A172 (cell line): ENCODE results near the genes HELLS and CYP2C18.

DNA sequence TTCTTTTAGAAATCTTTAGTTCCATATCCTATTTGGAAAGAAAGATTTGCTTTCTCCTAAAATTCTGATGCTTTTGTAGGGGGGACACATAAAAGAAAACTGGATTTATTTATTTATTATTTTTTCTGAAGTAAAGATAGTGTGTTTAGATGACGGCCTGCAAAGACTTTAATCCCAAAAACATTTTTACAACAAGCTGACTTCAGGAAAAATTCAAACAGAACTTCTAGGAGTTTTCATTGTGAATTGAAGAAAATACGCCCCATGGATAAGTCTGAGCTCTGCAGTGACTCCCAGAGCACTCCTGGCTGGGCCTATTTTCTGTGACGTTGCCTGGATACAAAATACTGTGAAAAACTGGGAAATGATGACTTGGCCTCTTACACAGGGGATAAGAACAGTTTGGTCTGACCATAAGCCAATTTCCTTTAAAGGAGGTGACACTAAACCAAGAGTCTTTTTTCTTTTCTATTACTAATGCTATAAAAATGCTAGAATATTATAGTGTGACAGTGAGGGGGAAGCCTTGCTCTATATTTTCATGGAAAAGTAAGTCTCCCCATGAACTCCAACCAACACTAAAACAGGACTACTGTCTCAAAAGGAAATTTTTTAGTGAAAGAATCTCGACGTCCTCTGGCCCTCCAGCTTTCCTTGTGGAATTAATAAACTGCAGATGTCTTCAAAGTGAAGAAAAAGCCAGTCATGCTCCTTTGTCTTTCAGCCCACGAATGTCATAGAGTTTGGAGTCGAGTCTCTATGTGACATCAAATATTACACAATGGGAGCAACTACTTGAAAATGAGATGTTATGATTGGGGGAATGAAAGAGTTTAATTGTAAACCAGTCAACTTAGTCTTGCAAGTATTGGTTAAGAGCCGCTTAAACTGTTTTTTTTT is 45.5 kb downstream of the MYOF start:
- RAMPAGE, long total RNA: no peak

DNA sequence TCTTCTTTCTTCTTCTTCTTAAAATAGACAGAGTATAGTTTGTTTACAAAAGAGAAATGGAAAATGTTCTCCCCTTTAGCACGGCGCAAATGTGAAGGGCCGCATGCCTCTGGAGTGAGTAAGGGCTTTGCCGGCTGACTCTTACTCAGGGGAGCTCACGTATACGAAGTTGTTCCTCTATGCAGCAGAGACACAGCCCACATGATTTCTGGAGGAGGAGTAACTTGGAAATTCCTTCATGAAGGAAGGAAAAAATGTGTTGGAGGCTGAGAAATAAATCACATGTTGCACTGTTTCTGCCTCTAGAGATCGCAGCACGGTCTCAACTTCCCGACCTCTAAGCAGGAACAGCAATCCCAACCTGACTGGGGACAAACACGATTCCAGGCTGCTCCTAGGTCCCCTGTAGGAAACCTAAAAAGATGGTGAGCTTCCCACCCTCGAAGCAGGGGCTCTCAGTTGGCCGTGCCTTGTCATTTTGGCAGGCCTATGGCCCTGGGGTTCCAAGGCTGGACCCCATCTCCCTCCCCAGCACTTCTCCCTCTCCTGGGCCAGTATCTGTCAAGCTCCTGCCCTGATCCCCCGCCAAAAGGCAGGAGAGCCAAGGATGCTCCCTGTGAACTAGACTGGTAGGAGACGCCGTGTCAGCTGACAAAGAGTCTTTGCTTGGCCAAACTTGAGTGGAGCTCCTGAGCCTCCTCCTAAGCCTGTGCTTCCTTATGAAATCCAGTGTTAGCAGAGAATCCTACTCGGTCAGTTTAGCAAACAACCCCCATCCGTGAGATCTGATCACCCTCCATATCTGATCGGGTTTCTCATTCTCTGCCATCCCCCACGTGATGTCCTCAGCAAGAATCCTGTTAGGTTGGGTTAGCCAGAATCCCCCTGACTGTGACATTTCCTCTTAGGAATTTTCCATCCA is 44.6 kb downstream of the MYOF start:
- RAMPAGE, long total RNA: no peak

GRCh38 chr10:93470932-93471866 is 10.9 kb downstream of the MYOF start:
- RAMPAGE, long total RNA: no peak

DNA sequence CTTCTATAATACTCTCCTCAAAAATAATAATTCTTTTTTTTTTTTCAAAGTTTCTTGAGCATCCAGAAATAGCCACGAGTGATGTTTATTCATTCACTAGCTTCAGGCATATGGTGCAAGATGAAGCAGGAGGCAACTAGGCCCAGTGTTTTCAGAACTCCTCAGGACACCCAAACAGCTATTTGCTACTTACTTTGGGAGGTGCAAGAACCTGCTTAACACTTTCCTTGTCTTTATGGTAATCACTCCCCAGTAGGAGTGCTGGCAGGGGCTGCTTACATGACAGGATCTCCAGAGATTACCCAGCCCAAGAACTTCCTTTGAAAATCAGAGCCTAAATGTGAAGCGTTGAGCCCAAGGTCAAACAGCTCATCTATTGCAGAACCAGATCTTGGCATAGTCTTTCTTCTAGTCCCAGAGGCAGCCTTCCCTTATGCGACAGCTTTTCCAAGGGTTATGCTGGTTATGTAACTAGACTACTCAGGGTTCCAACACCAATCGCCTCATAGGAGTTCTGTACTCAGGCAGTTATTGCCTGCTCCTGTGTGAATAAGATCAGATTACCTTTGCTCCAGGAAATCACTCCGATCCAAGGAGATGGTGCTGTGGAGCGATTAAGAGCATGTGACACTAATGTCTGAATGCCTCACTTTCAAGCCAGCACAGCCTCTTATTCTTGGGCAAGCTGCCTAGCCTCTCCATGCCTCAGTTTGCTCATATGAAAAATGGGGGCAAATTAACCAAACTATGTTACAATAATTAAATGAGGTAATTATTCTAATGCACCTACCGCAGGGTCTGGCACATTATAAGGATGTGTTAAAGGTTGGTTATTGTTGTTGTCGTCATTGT is 8.5 kb upstream of the LGI1 start:
- RAMPAGE, long total RNA: no peak

GRCh38 chr10:93995690-93995990 is 1.9 kb downstream of the PLCE1 start:
- RAMPAGE, long total RNA: no peak

GRCh38 chr10:94004895-94005384 is 11.2 kb downstream of the PLCE1 start:
- RAMPAGE, long total RNA: no peak

GRCh38 chr10:94286442-94287170 is 76.1 kb downstream of the NOC3L start:
- RAMPAGE, long total RNA: no peak

GRCh38 chr10:94403350-94404129 is 1.2 kb downstream of the TBC1D12 start:
- RAMPAGE, long total RNA: no peak

DNA sequence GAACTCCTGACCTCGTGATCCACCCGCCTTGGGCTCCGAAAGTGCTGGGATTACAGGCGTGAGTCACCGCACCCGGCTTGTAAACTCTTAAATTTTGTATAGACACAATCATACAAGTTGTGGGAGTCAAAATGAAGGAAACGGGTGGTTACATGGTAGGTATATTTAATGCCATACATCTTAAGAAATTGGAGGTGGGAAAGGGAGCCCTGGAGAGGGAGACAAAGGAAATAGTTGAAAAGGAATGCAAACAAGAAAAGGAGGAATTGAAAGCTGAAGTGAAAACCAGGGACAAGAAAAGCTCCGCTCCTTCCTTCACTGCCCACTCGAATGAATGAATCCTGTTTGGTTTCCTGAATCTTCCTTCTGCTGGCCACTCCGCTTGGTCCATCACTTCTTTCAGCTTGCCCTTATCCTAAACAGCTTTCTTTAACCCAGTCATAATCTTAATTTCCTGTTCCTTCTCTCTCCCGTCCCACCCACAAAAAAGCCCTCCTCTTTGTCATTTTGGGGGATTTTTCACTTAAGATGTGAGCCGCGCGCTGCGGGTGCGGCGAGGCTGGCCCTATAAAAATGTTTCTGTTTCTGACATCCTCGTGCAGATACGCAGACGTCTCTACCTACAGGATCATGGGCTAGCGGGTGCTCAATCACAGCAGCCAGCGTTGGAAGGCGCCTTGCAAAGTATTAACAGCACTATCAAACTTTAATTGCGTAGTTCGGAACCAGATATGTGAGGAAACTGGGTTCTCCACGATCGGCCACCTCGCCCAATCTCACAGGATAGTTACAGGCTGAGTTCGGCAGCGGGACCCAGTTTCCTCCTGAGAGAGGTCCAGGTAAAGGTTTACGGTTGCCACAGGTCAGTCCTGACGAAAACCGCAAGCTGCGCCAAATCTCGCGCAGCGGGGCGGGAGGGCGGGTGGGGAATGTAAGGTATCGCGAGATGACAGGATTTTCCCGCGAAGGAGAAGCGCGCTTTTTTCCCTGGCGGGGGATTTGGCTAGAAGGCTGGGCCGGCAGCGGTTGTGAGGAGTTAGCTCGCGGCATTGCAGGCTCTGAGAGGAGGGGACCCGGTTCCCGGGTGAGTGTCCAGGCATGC is at the start of gene HELLS:
TSS of gene HELLS (plus strand) at position 965 of the 1,102 bp plus-strand sequence.
- RAMPAGE, long total RNA: start-site peak on the plus strand centred at position 1,005 of the sequence, 58 bp wide, 531 and 1,088 reads in 2 replicates

- RAMPAGE, long total RNA: no peak
Measured at GRCh38 chr10:94683236-94684056, at the start of gene CYP2C18. Gene CYP2C18 (plus strand): TSS chr10:94683729.

DNA sequence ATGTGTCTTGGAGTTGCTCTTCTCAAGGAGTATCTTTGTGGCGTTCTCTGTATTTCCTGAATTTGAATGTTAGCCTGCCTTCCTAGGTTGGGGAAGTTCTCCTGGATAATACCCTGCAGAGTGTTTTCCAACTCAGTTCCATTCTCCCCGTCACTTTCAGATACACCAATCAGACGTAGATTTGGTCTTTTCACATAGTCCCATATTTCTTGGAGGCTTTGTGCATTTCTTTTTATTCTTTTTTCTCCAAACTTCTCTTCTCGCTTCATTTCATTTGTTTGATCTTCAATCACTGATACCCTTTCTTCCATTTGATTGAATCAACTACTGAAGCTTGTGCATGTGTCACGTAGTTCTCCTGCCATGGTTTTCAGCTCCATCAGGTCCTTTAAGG is 6.2 kb downstream of the CYP2C8 start:
- RAMPAGE, long total RNA: no peak

DNA sequence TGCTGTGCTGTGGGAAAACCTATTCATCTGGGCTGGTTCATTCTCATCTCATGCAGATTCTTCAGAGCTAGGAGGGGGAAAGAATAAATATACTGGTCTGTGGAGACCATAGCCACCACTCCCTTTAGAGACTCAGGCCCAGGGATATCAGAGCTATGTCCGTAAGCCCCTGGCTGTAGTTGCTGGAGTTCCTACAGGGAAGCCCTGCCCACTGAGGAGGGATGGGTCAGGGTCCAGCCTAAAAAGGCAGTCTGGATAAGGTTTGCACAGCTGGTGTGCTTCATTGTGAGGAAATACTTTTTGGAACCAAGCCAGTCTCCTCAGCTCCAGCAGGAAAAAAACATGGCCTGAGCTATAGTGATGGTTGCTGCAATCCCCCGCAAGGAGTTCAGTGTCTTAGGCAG is 52.5 kb upstream of the CYP2C8 start:
- RAMPAGE, long total RNA: no peak

DNA sequence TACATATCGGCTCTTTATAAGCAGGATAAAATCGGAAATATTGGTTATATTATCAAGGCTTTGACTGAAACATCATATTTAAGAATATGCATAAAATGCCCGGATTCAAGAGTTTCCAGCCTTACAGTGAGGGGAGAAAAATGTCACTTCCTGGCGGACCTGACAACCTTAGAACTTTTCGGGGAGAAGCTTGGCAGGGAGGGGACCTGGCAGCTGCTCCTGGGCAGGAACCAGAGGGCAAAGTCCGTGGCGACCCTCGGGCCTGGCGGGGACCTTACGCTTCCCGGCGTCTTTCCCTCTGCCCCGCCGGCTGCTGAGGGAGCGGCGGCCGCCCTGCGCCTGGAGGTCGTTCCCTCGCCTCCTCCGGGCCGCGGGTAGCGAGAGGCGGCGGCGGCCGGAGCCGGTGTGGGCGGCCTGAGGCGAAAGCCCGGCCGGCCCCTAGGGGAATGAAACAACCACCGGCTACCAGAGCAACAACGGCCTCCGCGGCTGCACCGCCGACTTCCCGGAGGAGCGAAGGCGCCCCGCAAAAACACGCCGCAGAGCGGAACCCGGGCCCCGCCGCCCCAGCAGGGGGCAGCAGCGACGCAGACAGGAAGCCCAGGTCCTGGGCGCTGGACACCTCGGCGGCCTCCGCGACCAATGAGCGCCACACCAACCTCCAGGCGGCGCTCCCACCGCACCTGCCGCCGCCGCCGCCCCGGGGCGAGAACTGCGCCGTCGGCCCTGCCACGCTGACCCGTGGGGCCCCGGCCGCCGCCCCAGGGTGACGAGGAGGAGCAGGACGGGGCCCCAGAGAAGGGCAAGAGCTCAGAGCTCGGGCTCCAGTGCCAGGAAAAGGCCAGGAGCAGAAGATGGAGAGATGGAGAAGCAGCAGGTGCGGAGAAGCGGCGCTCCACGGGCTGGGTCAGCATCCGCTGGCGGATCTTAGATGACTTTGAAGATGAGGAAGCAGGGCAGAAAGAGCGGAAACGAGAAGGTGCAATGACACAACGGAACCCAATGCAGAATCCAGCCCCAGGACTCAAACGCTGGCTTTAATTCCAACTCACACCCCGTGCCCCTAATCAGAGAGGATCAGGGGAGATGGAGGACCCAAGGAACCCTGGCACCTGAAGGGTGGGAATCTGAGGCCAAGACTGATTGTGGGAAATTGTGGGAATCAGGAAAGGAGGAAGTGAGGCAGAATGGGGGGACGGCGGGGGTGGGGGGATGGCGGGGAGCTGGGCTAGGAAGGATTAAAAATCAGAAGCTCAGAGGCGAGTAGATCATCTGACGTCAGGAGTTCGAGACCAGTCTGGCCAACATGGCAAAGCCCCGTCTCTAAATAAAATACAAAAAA is 10.4 kb upstream of the ACSM6 start:
- RAMPAGE, long total RNA: no peak

GRCh38 chr10:95236230-95236528 is 42.1 kb downstream of the ACSM6 start:
- RAMPAGE, long total RNA: no peak

- RAMPAGE, long total RNA: no peak
Measured at GRCh38 chr10:95320948-95321334, 30.1 kb upstream of the PDLIM1 start.

DNA sequence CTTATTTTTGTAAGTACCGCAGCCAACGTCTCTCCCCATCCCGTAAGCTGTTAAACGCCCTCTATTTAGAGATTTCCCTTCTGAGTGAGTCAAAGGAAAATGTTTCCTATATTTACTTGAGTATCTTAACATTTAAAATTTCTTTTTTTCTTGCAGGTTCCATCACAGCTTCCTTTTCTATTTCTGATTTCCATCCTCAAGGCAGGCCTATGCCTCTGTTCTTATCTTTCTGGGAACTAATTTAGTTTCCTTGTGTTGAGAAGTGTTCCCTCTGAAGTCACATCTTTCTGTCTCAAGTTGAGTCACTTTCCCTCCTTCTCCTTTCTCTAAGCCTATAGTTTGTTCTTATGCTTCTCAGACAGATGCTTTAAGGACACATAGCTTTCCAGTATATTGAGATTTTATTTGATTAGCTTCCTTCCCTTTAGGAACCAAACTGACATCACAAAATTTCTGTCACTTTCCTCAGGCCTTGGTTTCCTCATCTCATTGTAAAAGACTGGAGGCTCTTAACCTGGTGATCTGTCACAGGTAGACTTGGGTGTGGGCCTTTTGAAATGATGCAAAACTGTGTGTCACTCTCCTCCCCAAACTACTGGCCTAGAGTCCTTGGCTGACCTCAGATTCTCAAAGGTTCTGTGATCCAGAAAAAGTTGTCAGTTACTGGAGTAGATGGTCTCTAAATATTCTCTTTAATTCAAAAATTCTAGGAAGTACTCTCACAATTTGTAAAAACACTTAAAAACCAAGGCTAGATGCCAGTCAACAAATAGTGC is 38.9 kb upstream of the PDLIM1 start:
- RAMPAGE, long total RNA: no peak

DNA sequence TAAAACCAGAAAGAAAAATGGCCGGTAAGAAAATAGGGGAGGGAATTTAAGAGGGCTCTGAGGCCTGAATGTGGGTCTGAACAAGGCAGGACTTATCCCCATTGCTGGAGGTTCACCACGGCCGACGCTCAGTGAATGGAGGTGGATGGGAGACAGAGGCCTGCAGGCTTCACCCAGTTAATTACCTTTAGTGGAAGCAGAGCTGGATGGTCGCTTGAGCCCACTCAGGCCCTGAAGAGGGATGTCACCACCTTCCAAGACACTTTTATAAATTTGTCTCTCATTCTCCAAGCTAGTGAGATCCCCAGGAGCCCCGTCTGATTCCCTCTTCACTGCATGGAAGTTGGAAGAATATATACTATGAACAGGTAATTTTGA is 66.6 kb upstream of the PDLIM1 start:
- RAMPAGE, long total RNA: no peak

DNA sequence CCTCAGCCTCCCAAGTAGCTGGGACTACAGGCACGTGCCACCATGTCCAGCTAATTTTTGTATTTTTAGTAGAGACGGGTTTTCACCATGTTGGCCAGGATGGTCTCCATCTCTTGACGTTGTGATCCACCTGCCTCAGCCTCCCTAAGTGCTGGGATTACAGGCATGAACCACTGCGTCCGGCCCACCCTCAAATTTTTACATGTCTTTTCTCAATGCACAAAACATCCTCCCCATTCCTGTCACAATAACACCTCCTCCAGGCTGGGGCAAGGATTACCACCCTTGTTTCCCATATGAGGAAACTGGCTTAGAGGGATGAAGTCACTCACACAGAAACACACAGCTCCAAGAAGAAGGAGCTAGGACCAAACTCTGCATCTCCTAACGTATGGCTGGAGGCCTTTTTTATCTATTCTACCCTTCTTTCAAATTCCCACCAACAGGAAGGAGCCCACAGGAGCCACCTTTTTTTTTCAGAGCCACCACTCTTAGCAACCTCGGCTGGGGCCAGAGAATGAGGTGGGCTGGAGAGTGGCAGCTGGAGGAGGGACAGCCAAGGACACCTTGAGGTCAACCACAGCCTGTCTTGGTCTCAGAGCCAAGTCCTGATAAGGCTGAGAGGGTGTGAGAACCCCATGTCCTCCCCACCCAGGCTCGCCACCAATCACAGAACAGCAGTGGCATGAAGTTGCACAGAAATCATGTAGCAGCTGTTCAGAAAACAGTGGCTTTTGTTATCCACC is 113.0 kb upstream of the PDLIM1 start:
- RAMPAGE, long total RNA: no peak

GRCh38 chr10:95415178-95415541 is 124.4 kb upstream of the PDLIM1 start:
- RAMPAGE, long total RNA: no peak

DNA sequence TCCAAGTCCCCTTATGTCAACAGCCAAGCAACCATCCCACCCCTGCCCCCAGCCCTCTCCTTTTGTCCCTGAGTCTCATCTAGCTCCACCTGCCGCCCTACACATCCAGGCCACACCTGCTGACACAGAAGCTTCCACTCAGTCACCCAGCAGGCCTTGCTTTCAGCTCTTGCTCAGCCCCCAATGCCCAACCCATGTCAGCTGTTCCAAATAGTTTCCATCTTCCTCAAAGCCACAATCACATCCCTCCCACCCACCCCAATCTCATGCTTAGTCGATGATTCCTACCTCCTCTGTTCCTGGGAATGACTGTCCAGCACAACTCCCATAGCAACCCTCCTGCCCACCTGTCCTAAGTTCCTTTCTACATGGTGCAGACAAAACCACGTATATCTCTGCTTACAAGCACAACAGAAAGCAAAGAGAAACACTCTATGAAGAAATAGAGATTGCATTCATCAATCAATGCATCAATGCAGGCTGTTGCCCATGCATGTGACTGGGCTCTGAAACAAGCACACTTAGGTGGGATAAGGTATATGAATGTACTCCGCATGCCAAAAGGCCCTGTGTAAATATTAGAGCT is 79.9 kb downstream of the SORBS1 start:
- RAMPAGE, long total RNA: no peak